Cardiac septum (tissue), 1 donor: ENCODE measurements around the gene FOXL1.

GRCh38 chr16:86567481-86568247 is 1.0 kb downstream of the FOXC2 start:
- PRO-cap: no peak

GRCh38 chr16:86577981-86579019 is at the start of gene FOXL1:
Gene FOXL1 (plus strand): TSS chr16:86578549.
- PRO-cap: bidirectional peak, plus-strand start at chr16:86578452, minus-strand start at chr16:86578246; unidirectional peak, plus-strand start at chr16:86578866

DNA sequence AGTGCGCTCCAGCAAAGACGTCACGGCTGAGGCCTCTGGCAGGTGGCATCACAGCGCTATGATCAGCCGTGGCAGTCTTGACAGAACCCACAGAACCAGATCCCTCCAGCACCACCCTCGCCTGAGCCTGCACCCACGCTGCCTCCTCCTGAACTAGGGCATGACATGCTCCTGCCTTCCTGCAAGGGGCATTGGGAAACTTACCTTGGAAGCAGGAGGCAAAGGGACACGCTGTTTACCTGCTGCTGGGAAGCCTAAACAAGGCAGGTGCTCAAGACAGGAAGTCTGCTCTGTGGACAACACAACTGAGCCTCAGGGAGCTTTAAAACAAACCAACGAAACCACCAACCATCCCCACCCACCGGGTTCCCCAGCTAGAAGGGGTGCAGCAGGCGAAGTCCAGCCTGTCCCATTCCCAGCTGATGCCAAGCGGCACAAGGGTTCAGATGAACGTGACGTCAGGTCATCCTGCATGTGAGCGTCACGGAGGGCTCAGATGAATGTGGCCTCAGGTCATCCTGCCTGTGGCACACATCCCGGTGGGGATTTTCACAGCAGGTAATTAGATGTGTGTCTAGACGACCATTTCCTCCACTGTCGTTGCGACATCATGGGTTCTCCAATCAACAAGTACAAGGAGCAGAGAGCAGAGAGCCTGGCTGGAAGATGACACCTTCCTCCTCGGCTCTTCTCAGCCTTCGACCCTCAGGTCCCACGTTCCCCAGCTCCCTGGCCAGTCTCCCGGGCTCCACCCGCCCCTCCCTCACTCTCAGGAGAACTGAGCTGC is 246.3 kb downstream of the FOXL1 start:
- PRO-cap: no peak

GRCh38 chr16:86865811-86866706 is 287.7 kb downstream of the FOXL1 start:
- PRO-cap: bidirectional peak, plus-strand start at chr16:86866258, minus-strand start at chr16:86866052

DNA sequence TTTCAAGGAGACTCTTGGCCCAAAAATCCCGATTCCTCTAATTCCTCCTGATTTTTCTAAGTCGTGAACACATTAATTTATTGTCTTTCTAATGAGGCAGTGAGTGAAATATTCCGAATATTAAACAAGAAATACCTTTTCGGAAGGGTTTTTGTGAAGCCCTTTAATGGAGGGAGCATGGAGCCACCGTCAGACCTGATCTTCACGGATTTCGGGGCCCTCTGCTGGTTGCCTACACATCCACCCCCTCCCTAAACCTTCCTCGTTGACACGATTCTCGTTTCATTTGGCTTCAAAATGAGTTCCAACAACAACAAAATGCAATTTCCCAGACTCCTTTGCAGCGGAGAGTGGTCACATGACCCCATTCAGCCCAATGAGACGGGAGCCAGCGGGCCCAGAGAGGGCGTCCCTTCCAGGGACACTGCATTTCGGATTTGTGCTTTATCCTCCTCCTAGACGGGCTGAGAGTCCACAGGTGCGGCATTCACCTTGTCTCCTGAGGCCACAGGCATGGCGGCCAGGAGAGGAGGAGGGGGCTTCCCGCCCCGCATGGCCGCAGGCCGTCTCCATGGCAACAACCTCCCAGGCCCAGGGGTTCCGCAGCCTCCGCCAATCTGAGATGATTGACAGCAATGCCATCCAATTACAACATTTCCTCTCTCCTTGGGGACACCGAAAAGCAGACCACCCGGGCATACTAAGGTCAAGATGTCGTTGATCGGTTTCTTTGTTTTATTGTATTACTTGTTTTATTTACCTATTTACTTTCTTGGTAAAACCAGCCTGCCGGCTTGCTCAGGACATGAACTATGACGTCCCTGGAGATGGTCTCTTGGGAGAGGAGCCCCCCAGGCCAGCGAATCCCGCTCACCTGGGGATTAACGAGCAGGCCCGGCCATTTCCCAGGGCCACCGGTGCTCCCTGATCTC is 259.8 kb downstream of the C16orf95 start:
- PRO-cap: no peak

DNA sequence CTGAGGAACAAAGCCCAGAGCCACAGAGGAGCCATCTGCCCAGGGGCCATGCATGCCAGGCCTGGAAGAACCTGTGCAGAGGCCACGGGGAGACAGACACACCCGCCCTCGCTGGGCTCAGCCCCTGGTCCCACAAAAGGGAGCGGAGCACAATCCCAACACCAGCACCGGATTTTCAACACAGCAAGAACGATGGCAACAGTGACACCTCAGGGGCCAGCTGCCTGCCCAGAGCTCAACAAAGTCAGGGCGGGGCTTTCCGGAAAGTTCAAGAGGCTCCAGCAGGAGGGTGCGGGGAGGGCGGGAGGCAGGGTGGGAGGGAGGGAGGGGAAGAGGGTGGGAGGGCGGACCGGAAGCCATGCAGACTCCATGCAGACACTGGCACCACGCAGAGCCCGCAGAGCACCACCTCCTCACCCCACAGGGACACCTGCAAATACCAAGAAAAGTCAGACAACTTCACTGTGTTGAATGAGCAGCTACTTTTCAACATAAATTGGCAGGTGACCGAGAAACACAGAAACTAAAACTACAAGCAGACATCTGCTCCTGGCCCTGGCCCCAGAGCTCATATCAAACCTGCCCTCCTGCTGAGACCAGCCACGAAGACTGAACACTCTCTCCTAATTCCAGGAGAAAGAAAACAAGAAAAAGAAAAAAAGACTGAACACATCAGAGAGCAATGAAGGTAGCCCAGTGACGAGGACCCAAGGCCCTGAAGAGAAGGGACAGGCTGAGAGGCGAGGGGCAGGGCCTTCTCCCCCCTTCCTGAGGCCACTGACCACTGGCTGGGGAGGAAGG is 28.0 kb upstream of the C16orf95 start:
- PRO-cap: bidirectional peak, plus-strand start at position 363 of the sequence, minus-strand start at position 203 of the sequence

GRCh38 chr16:87359956-87360592 is 23.5 kb downstream of the FBXO31 start:
- PRO-cap: no peak

DNA sequence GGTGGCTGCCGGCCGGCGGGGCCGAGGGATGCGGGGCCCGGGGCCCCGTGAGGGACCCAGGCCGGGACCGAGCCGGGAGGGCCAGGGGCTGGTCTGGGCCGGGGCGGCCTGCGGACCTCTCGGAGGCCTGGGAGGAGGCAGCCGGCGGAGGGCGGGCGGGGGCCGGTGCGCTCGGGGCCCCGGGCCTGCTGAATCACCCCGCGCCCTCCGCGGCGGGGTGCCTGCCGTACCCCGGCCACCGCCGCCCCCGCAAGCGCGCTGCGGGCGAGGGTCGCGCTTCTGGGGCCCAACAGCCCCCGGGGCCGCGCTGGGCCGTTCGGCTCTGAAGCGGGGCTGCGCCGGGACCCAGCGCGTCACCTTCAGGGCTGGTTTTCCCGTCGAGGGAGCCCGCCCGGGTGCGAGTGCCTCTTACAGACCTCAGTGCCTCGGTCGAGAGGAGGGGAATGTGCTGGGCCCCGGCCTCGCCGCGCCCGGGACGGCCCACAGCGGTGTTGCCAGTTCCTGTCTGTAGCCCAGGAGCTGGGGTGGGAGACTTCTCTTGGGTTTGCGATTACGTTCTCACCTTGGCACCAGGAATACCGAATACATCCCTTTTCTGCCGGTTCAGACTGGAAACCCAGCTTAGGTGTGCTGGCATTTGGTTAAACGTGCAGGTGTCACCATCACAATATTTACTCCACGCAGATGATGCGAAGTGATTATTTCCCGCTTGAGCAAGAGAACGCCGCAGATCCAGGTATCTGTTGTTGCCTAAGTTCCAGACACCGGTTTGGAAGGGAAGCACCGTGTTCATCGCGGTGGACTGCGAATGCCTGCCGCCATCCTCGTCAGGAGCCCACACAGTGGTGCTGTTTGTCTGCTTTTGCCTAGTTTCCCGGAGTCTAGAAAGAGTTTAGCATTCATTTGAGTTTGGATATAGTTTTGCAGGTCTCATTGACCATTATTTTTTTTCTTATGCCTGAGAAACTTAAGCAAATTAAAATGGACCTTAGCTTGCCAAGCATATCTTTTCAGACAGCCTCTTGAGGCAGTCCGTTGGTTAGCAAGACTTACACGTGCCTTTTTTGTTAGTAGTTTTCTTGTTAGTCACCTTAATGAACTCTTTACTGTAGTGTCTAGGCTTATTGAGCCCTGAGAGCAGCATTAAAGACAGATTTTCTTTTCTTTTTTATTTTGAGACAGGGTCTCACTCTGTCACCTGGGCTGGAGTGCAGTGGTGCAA is 859 bp downstream of the MAP1LC3B start:
- PRO-cap: no peak

DNA sequence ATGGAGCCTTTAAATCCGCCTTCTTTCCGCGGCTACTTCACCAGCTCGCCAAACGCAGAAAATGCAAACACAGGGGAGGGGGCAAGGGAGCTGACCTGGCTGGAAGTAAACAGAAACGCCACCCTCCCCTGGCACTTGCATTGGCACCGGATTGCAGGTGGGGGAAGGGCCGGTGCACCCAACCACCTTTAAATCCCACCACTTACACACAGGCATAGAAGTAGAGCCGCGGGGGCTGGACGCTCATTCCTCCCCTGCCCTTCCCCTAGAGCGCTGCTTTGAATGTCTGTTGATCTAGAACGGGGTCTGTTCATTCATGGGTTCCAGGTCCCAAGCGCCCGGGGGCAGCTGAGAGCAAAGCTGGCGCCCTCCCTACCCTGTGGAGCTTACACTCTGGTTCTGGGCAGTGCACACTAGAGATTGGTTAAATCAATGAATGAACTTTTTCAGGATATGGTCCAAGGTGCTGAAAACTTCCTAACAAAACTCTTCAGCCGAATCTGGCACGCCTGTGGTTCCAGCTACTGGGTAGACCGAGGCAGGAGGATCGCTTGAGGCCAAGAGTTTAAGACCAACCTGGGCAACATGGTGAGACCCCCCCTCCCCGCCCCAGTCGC is 932 bp upstream of the ZCCHC14 start:
- PRO-cap: no peak

GRCh38 chr16:87636112-87636627 is 33.9 kb downstream of the JPH3 start:
- PRO-cap: no peak

DNA sequence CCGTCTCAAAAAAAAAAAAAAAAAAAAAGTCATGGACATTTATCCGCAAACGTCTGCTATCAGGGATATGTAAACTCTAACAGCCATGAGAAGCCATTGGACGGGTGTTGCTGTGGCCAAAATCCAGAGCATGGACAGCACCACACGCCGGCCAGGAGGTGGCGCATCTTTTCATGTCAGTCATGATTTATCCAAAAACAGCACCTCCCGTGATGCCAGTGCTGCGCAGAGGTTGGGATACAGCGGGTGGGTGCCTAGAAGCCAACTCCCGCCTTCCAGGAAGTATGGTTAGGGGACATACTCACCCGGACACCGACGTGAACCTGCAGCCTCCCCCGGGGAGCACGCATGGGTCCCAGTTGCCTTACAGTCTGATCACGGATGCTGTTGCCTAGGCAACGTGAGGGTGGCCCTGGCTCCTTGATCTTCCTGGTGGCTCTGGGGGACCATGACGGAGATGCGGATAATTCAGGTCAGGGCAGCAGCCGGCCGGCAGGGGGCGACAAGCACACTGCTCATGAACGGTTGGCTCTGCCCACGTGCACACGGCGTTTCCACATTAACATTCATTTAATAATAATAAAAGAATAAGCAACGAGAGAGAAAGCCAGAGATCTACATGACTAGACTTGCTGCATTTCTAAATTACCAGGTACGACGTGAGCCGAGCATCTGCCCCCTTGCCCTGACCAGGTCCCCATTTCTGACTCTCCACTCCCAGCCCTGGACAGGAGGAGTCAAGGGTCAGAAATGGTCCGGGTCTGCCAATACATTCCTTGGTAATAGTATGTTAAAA is 12.0 kb upstream of the KLHDC4 start:
- PRO-cap: no peak

- PRO-cap: no peak
Measured at GRCh38 chr16:87802630-87803245, 37.0 kb upstream of the KLHDC4 start.

DNA sequence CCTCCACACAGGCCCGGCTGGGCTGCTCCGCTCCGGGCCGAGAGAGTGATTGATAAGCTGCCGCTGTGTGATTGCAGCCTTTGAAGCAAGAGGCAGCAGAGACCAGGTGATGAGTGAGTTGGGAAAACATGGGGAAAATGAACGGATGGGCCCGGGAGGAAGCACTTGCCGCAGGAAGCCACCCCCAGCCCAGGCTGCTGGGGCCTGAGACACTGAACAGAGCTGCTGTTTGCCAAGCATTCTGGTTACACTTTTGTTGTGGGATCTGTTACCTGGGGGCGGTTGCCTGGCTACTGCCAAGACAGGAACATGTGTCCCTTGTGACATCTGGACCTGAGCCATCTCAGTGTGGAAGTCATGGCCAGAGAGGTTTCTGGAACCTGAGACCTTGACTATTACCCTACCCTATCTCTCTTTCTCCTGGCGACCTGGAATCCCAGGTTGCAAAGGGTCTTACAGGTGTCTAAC is 46.5 kb upstream of the KLHDC4 start:
- PRO-cap: no peak

GRCh38 chr16:87829934-87830834 is 39.1 kb downstream of the SLC7A5 start:
- PRO-cap: no peak

DNA sequence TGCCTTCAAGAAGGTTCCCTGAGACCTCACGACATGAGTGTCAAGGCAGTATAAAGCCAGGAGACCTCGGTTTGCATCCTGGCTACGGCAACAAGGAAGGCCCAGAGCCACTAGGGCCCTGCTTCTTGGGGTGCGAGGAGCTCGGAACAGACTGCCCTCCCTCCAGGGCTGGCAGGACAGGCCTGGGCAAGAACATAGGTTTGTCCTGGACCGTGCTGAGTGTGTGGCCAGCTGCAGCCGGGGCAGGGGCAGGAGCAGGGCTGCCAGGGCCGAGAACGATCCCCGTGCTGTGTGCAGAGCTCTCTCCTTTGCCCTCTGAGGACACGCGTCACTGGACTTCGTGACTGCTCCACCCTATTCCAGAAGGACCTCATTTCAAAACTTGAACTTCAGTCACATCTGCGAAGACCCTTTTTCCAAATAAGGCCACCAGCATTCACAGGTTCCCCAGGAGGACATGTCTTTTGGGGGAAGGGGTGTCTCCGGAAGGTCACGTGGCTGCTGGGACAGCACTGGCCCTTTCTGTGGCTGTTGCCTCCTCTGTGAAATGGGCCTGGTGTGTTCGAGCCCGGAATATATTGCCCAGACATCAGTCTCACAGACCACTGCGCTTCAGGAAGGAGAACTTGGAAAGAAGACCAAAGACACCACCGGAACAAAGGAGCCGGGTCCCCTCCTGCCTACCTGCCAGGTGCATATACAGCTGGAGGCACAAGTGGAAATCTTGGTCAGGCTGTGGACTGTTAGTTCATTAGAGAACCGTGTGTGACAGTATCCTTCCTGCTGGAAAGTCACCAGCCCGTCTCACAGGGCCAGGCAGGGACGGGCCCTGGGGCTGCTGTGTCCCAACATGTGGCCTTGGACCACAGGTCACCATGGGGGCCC is 27.6 kb downstream of the SLC7A5 start:
- PRO-cap: no peak

GRCh38 chr16:87847326-87848024 is 21.8 kb downstream of the SLC7A5 start:
- PRO-cap: no peak

DNA sequence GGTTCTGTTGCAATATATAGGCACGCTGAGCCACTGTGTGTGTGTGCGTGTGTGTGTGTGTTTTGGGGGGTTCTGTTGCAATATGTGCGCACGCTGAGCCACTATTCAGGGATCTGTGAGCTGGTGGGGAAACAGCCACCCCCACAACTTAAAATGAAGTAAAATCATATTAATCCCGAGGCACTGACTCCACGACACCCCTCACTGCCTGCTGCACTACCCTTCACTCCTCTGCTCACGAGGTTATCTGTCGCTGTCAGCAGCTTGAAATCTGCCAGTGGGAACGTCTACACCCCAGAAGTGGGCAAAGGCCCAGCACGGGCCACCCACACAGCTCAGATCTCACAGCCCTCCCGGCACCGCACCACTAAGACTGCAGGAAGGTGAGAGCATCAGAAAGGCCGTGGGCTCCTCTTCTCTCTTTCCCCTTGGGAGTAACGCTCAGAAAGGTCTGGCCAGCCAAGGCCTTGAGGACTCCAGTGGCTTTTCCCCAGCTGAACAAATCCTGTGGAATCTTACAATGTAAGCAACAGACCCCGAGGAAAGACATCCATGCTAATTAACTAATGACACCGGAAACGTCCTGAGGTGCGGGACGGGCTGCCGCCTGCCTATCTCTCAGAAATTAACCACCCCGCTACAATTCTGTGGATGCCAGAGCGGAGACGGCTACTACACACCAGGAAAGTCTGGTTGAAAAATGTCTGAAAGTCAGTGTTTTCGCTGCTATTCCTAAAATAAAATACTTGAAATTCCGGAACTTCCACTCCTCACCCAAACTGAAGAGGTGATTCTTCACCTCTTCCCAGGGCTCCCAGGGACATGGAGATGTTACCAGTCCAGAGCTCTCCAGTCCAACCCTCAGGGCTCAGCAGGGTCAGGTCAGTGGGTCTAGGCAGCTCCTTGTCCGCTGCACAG is 16.4 kb downstream of the SLC7A5 start:
- PRO-cap: no peak

GRCh38 chr16:87854007-87855001 is 15.0 kb downstream of the SLC7A5 start:
- PRO-cap: no peak

GRCh38 chr16:87868092-87868677 is 1.1 kb downstream of the SLC7A5 start:
- PRO-cap: no peak

DNA sequence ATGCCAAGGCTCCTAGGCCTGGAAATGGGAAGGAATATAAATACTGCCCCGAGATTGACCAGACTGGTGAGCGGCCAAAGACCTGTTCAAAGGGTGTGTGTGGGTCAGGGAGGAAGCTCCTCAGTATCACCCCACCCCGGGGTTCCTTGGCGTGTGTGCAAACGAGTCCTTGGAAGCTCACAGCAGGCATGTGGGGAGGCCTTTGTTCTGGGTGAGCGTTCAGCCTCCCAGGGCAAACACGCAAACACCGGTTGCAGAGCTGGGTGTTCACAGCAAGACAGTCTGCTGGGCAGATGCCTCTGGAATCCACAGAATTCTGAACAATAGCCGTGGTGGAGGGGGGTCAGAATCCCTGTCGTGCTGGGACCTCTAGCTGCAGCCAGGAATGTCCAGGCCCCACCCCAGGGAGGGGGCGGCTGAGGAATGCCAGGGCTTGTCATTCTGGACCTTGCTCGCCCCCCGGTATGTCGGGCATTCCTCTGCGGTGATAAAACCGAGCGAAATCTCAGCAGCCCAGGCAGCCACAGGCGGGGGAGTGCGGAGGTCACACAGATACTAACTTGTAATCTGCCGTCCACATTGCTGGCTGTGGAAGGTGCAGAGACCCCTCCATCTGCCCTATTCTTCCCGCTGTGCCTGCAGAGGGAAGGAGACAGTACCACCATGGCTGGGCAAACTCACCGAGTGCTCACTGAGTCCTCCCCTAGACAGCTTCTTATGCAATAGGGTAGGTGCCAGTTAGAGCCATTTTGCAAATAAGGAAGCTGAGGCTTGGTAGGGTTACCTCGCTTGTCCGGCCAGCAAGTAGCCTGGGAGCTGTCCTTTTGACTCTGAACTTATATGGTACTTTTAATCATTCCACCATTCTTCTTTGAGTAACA is 1.3 kb upstream of the SLC7A5 start:
- PRO-cap: no peak